Psoas muscle (tissue), 2 donors: ENCODE results near the gene CRELD2.

- PRO-cap, 2 experiments: no peak in any of the 2 experiments
These were observed 770.1 kb upstream of the TAFA5 start for GRCh38 chr22:47719244-47719620.

DNA sequence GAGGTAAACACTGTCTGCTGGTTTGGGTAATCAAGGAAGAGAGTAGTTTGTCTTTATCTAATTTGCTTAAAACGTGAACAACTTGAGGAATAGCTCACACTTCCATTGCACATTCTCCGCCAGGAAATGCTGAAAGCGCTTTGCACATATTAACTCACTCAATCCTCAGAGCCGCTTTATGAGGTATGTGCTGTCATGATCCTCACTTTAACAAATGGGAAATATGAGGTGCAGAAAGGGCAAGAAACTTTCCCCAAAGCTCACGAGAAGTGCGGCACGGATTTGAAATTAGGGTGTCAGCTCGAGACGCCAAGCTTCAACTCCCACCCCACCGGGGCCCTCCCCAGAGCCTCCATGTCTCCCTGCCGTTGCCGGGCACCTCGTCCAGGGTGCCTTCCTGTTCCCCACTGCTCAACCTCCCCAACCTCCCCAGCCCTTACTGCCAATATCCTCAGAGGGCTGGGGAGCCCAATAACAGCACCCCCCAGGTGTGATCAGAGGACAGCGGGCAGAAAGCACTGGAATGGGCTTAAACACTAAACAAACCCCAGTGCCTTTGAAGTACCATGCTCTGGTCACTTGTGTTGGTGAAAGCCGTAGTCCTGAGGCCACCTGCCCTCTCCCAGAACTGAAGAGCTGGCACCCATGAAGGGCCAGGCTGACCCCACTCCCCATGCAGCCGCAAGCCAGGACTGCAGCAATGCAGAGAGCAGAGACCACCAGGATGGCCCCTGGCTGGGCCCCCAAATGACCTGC is 390.5 kb upstream of the TAFA5 start:
- PRO-cap, 2 experiments: no peak in any of the 2 experiments

- PRO-cap, 2 experiments: no peak in any of the 2 experiments
These were observed 263.8 kb upstream of the TAFA5 start for GRCh38 chr22:48225553-48225916.

- PRO-cap, 2 experiments: no peak in any of the 2 experiments
These were observed 46.9 kb downstream of the TAFA5 start for GRCh38 chr22:48536178-48536650.

GRCh38 chr22:48882822-48883216 is 393.5 kb downstream of the TAFA5 start:
- PRO-cap, 2 experiments: no peak in any of the 2 experiments

- PRO-cap, 2 experiments: no peak in any of the 2 experiments
These were observed 526.5 kb downstream of the TAFA5 start for GRCh38 chr22:49015808-49016227.

DNA sequence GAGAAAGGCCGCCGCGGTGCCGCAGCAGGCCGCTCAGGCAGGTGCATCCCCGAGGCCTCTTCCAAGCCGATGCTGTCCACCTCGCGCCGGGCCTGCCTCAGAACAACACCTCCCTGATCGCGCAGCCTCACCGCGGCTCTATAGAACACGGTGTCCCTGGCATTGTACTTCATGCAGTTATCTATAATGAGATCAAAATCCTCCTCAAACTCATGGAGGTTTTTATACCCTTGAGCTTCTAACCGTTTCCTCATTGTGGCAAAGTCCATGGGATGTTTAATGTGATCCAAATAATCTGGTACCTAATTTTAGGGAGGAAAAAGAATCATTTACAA is 29.9 kb downstream of the BRD1 start:
- PRO-cap, 2 experiments: no peak in any of the 2 experiments

GRCh38 chr22:49815572-49816101 is 12.0 kb downstream of the BRD1 start:
- PRO-cap, 2 experiments: no peak in any of the 2 experiments

DNA sequence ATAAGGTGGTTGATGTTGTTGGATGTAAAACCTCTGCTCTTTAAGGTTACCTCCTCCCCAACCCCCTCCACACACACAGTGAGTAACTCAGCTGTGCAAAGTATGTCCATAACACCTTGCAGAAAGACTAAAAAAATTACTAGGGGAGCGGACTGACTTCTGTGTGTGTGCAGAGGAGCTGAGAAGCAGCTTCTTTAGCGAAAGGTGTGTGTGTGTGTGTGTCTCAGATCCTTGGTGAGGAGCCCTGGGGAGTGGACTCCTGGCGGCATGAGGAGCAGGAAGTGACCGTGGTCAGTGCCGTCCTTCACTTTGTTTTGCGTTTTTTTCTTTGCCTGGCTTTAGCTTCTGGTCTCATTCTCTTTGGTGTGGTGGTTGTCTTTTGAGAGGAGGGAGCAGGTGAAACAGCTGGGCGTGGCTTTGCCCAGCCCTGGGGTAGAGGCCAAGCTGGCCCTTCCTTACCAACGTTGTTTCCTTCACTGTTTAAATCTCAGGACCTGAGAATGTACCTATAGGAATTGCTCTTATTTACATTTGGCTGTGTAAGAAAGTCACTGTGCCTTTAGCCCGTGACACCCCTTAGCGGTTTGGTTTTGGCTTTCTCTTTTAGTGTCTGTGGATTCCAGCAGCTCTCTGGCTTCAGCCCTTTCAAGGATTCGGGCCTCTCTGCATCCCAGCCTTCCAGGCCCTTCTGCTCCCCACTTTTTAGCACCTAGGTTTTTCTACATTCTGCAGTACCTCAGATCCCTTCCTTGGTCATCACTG is 1.9 kb downstream of the ZBED4 start:
- PRO-cap, 2 experiments: no peak in any of the 2 experiments

DNA sequence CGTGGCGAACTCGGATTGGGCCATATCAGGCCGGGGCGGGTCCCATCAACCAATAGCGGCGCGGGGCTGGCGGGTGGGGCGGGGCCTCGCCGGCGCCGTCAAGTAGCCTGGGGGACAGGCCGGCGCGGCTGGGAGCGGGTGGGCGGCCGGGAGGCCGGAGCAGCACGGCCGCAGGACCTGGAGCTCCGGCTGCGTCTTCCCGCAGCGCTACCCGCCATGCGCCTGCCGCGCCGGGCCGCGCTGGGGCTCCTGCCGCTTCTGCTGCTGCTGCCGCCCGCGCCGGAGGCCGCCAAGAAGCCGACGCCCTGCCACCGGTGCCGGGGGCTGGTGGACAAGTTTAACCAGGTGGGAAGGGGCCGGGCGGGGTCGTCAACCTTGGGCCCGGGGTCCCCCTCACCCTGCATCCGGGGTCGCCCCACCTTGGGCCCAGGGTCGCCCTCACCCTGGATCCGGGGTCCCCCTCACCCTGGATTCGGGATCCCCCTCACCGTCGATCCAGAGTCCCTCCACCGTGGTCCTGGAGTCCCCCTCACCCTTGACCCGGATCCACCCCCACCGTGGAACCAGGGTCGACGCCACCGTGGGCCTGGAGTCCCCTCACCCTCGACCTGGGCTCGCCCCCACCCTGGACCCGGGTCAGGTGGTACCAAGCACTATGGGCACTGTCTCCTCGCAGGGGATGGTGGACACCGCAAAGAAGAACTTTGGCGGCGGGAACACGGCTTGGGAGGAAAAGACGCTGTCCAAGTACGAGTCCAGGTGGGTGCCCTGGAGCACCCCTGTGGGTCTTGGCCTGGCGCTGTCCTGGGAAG is at the start of gene CRELD2:
Gene CRELD2, plus strand, starts transcription at position 81 of the 812 bp plus-strand sequence.
- PRO-cap, 2 experiments: peak in 2 of 2 experiments; most common plus-strand start position 127 of the sequence (in 1)

DNA sequence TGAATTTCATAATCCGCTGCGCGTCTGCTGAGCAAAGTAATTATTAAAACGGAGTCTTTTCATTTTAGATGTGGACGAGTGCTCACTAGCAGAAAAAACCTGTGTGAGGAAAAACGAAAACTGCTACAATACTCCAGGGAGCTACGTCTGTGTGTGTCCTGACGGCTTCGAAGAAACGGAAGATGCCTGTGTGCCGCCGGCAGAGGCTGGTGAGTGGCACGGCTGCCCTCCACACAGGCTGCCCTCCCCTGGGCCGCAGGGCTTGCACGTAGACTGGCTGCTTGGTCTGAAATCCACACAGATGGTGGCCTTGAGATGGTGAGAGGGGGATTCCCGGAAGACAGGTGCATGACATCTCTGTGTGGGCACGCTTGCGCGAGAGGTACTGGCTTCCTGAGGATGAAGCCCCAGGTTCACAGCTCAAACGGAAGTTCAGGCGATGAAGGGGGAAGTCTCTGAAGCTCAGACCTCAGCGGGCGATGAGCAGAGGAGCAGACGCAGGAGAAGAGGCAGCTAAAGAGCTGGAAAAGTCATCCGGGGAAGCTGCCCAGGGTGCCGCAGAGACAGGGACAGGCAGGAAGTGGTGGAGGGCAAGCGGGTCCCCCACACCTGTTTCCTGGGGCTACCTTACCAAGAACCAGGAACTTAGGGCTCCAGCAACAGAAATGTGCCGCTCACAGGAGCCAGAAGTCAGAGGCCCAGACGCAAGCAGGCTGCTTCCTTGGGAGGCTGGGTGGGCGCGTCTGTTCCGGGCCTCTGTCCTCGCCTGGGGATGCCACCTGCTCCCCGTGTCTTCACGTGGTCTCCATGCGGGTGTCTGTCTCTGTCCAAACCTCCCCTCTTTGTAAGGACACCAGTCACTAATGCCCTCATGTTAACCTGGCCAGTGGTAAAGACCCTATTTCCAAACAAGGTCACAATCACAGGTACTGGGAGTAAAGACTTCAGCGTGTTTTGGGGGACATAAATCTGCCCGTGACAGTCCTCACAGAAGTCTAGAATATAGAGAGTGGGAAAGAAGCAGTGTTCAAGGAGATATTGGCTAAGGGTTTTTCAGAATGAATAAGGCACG is 7.3 kb downstream of the CRELD2 start:
- PRO-cap, 2 experiments: no peak in any of the 2 experiments

DNA sequence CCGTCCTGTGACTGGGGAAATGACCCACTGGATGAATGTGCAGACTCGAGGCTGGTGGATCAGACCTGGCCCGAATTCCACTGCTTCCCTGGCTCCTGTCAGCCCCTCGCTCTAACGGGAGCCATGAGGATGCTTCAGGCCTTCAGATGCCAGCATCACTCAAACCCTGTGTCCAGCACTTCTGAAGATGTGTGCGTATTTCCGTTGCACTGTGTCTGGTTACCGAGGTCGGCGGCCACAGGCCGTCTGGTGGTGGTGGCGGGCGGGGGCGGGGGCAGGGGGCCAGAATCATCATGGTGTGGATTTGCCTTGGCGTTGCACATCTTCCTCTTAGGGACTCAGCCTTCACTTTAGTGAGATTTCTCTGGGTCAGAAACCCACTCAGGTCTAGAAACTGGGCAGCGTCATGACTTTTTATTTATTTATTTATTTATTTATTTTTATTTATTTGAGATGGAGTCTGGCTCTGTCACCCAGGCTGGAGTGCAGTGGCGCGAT is 13.5 kb downstream of the CRELD2 start:
- PRO-cap, 2 experiments: no peak in any of the 2 experiments

DNA sequence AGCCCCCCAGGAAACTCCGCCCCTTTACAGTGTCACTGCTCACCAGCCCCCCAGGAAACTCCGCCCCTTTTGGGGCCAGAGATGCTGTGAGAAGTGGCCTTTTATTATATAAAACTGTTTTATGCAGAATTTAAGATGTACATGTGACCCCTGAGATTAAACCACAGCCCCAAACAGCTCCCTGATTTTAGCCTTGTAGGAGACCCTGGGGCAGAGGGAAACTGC is 15.0 kb upstream of the PIM3 start:
- PRO-cap, 2 experiments: no peak in any of the 2 experiments

DNA sequence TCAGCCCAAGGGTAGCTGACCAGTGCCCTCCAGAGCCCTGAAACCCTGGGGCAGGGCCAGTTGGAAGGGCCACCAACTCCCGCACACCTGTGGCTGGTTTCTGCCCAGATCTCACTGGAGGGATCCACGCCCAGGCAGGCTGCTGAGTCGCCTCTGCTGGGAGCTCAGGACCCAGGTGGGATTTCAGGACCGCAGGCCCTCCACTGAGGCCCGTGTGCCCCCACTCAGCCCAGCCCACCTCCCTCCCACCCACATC is 8.9 kb upstream of the PIM3 start:
- PRO-cap, 2 experiments: no peak in any of the 2 experiments

GRCh38 chr22:49952969-49953908 is 7.3 kb upstream of the PIM3 start:
- PRO-cap, 2 experiments: no peak in any of the 2 experiments

GRCh38 chr22:49953909-49954306 is 6.7 kb upstream of the PIM3 start:
- PRO-cap, 2 experiments: no peak in any of the 2 experiments

DNA sequence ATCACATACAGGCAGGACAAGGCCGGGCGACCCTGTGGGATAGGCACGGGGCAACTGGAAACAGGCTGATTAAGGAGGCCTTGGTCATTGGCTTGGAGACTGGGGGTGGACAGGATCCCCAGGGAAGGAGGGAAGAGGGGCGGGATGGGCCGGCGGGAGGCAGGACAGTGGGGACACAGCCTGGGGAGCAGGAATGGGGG is 3.6 kb upstream of the PIM3 start:
- PRO-cap, 2 experiments: no peak in any of the 2 experiments

DNA sequence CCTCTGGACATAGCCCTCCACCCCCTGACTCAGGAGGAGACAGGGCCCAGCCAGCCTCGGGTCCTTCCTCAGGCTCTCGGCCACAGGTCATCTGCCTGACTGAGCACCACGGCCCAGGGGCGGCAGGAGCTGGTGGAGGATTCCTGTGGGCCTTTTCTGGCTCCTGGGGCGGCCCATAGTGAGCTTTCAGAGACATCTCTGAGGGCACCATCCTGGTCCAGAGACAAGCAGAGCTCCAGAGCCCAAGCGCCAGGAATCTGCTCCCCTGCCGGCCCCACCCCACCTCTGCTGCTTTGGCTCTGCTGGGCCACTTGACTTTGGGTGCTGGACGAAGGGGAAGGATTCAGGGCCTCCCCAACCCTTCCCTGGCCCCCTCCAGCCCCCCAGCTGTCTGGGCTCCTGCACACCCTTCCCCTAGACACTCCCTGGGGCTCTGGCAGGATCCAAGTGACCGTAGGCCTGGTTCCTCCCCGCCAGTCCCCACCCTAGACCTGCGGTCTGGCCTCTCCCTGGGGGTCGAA is 5.3 kb downstream of the PIM3 start:
- PRO-cap, 2 experiments: no peak in any of the 2 experiments

GRCh38 chr22:49969627-49969824 is 9.0 kb downstream of the PIM3 start:
- PRO-cap, 2 experiments: no peak in any of the 2 experiments

DNA sequence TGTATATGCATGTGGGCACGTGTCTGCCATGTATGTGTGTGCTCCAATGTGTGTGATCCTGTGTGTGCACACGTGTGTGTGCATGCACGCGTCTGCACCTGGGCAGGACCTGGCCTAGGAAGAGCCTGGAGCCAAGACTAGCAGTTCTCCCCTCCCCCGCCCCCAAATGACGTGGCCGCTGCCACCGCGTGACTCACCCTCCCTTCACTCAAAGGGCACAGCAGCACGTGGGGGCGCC is 10.1 kb downstream of the PIM3 start:
- PRO-cap, 2 experiments: no peak in any of the 2 experiments